SK-N-MC (cell line): ENCODE measurements around a stretch of chr17.

- RRBS: no CpG with 5 or more reads among the region's 19 CpGs
These were observed 25.2 kb downstream of the TMEM235 start for GRCh38 chr17:78256350-78257221.

GRCh38 chr17:78313454-78314736 is 46.0 kb downstream of the SOCS3 start:
- RRBS: 42% methylated on average over 39 of the region's 87 CpGs

DNA sequence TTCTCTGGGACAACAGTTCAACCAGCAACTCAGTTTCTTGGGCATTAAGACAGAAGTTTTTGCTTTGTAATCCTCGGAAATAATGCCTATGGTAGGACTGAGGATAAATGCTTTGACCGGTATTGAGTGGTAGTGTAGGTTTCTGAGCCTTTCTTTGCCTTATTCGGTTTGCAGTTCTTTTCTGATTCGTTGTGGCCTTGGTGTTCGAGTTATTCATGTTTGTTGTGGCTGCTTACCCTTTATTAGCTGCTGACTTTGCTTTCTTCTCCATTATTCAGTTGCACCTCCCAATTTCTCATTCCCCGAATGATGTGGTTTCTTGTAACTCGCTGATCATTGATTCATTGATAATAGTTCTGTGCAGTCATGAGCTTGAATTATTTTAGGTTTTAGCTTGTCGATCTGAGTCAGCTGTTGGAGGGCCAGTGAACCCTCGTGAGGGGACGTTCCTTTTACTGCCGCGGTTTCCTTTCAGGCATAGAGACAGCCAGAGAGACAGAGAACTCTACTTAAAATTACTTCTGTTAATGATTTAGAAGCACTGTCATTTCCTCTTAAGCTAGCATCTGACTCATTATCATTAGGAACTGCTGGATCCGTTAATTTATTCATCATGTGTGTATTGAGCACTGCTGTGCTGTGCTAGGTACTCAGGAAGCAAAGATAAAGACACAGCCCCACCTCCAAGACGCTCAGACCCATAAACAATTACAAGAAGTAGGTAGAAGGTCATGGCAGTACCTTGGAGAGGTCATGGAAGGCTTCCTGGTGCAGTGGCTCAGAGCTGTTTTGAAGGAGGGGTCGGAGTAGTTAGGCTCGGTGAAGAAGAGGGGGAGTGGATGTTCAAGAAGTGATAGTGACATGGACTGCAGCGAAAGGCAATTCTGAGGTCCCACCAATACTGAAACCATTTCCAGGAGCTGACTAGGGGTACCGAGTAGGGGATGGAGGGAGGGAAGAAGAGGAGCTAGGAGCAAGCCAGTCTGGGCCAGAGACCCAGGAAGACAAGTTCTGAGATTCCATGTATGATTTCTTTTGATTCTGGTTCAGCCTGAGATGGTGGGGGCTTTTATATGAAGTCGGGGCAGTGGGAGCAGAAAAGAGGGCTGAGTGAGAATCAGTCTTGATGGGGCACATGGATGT is 3.2 kb downstream of the PGS1 start:
- RRBS: no CpG with 5 or more reads among the region's 19 CpGs

DNA sequence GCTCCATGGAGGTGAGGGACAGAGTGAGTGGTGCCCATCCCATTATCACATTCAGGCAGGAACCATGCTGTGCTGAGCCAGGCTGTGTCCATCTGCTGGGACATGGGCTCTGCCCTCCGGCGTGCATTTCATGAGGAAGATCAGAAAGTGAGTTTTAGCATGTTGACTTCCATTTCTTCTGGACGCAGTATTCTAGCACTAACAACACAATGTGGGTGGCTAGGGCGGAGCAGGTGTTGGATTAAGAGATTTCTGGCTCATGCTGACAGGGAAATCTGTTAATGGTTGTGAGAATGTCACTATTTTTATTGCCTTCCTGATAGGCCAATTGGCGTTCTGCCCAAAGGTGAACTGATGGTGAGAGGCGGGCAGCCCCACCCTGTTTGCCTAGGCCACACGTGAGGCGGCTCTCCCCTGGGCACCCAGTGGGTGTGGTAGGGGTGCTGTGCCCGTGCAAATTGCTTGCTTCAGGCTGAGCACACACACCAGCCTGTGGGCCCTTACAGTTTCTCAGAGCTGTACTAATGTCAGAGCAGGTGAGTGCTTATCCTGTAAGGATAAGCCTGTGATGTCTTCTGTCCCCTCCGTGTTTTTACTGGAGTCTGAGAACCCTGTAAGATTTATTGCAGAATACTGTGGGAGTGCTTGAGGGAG is 30.8 kb downstream of the PGS1 start:
- RRBS: no CpG with 5 or more reads among the region's 10 CpGs

- RRBS: no CpG with 5 or more reads among the region's 23 CpGs
These were observed 49.7 kb downstream of the PGS1 start for GRCh38 chr17:78427982-78428660.

- RRBS: 23% methylated on average over 4 of the region's 52 CpGs
These were observed 92.7 kb downstream of the DNAH17 start for GRCh38 chr17:78484023-78485284.

- RRBS: no CpG with 5 or more reads among the region's 7 CpGs
These were observed 13.7 kb downstream of the DNAH17 start for GRCh38 chr17:78563590-78563882.

DNA sequence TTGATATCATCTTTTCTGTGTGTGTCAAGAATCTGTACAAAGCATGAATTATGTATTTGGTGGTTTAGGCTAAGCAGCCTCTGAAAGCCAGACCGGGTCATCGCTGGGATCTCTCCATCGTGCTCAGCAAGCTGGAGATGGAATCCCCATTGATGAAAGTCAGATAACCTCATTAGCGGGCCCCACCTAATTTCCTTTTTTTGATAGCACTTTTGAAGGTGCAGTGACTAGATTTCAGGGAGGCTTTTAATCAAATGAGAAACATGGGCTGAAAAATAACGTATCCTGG is 36.5 kb upstream of the DNAH17 start:
- RRBS: no CpG with 5 or more reads among the region's 5 CpGs

- RRBS: no CpG with 5 or more reads among the region's 12 CpGs
These were observed 43.9 kb downstream of the CYTH1 start for GRCh38 chr17:78738055-78738757.

DNA sequence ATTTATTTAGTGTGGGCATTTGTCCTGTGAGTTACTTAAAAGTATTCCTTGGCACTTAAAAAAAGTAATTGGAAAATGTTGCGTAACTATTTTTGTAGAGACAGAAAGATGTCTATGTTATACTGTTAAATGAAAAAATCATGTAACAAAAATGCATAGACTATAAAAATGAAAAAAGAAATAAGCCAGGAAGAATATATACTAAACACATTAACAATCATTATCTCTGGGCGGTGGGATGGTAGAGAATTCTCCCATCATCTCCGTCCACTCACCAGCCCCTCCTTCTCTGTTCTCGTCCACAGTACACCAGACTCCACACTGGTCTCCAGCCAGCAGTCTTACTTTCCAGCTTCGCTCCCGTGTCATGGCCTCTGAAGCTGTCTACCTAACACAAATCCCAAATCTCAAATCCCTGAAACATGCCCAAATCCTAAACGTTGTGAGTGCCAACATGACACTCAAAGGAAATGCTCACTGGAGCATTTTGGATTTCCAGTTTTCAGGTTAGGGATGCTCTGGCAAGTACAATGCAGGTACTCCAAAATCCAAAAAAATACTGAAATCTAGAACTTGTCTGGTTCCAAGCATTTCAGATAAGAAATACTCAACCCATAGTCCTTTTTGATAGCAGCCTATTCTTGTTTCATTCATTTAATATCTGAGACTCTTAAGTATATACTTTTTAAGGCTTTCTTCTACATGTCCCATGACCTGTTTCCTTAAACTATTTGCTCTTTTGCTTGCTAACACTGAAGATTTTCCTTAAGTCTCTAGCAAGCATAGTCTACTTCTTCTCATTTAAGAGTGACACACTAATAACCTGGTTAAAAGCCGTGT is 38.8 kb downstream of the CYTH1 start:
- RRBS: no CpG with 5 or more reads among the region's 8 CpGs

DNA sequence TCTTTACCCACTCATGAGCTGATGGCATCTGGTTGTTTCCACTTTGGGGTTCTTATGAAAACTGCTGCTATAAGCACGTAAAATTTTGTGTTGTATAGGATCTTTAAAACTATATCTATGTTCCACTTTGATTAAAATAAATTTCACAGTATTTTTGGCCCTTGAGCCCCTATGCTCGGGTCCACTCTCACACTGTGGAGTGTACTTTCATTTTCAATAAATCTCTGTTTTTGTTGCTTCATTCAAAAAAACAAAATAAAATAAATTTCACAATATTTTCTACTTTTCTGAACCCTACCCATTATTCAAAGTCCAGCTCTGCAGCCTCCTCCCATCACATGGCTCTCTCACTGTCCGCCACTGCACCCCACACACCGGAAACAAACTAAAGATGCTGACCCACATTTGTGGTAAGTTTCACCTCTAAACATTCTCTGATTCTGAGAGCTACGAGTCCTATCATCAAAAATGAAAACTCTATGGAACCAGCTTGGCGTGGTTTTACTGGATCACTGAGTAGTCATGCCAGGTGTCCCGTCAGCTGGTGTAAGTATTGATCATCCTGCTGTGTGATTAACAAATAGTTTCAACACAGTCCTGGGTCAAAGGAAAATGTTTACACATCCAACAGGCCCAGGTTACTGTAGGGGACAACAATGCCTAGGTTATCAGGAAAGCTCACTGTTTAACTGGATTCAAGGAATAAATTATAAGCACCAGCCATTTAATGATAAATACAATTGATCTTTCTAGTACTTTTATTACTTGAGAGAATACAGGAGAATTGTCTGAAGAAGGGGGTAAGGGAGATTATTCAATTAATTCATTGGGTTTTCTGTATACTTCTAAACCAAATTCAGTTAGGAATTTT is 34.1 kb downstream of the CYTH1 start:
- RRBS: no CpG with 5 or more reads among the region's 7 CpGs

GRCh38 chr17:78766411-78766853 is 15.6 kb downstream of the CYTH1 start:
- RRBS: no CpG with 5 or more reads among the region's 2 CpGs

DNA sequence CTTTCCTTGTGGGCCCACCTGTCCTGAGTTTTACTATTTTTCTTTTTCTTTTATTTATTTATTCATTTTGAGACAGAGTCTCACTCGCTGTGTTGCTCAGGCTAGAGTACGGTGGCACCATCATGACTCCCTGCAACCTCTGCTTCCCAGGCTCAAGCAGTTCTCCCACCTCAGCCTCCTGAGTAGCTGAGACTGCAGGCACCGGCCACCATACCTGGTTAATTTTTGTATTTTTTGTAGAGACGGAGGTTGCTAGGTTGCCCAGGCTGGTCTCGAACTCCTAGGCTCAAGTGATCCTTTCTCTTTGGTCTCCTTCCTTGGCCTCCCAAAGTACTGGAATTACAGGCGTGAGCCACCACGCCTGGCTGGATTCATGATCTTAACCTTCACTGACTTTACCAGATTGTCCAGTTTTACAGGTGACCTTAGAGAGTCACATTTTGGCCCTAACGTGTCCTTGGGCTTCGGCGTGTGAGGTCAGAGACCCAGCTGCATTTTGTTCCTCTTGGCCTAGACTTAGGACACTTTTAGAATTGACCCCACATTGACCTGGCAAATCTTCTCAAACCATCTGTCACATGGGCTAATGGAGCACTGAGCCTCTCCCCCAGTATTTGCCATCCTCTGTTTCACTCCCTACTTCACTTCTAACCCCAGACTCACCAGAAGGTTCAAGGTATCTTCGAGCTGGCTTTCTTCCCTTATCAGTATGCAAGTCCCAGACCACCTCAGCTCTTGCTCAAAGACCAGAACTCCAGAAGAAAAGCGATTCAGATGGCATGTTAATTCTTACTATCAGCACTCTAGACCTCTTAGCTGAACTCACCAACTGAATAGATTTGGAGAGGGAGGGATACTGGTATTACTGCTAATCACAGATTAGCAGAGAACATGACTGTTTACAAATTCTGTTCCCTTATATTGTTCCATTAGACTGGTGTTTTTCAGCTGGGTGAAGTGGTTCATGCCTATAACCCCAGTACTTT is 1.6 kb upstream of the CYTH1 start:
- RRBS: no CpG with 5 or more reads among the region's 12 CpGs

GRCh38 chr17:78792178-78792550 is 10.1 kb upstream of the CYTH1 start:
- RRBS: 90% methylated on average over 1 of the region's 3 CpGs

- RRBS: 96% methylated on average over 7 of the region's 35 CpGs
These were observed 16.5 kb upstream of the CYTH1 start for GRCh38 chr17:78798337-78799201.

- RRBS: 64% methylated on average over 2 of the region's 12 CpGs
These were observed 14.0 kb upstream of the USP36 start for GRCh38 chr17:78854395-78855149.

GRCh38 chr17:78891415-78891709 is 11.6 kb downstream of the CEP295NL start:
- RRBS: no CpG with 5 or more reads among the region's 7 CpGs

GRCh38 chr17:78898395-78898693 is 4.7 kb downstream of the CEP295NL start:
- RRBS: no CpG with 5 or more reads among the region's 6 CpGs

- RRBS: no CpG with 5 or more reads among the region's 11 CpGs
These were observed 8.1 kb upstream of the TIMP2 start for GRCh38 chr17:78933192-78933806.

- RRBS: 76% methylated on average over 9 of the region's 24 CpGs
These were observed 10.2 kb upstream of the TIMP2 start for GRCh38 chr17:78935164-78935949.